Suprapubic skin (tissue), 4 donors: ENCODE measurements around the genes CABLES1, TTC39C and CABYR.

DNA sequence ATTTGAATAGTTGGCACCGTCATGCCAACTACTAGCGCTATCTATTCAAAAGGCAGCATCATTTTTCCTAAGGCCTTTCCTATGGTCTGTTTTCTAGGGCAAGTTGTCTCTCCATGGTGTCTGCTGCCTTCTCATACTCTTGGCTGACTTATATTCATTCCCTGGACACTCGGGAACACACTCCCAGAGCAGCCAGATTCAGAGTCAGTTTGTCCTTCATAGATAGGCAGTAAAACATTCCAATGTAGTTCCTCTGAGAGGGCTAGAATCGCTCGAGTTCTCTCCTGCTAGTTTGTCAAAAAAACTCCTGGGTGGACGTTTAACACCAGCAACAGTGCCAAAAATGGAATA lies 129.2 kb upstream of the CTAGE1 start:
- PRO-cap = no peak
- RAMPAGE, long total RNA, 4 experiments = no peak in any of the 4 experiments

- PRO-cap = no peak
- RAMPAGE, long total RNA, 4 experiments = no peak in any of the 4 experiments
These were observed 28.7 kb upstream of the CABLES1 start for GRCh38 chr18:23106528-23107114.

DNA sequence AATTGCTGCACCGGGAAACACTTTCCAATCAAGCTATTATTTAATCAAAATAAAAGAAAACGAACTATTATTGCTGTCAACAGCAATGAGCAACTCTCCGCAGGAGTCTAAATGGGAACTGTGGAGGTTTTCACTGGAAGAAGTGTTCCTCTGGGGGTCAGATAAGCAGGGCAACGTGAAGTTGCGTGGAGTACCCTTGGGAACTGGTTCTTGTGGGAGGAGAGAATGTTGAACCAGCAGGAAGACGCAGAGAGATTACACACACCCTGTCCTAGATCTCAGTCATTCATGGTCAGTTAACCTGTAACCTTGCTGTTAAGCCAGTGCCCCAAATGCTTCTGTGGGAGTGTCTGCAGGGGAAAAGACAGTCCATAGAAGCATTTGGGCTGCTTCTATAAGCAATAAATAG lies 20.4 kb upstream of the CABLES1 start:
- PRO-cap = no peak
- RAMPAGE, long total RNA, 4 experiments = no peak in any of the 4 experiments

DNA sequence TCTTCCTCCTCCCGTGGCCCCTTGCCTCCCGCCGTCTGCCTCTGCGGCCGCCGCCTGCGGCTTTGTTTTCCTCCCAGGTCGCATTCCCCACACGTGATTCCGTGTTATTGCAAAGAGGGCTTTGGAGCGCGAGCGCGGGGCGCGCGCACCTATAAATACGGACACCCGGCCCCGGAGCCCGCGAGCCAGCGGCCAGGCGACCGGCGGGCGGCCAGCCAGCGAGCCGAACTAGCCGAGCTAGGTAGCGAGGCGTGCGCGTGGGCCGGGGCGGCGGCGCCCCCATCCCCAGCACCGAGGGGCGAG lies at the start of gene CABLES1:
TSS of gene CABLES1 (plus strand) at position 181 of the 303 bp plus-strand sequence.
- PRO-cap = bidirectional peak, plus-strand start at position 183 of the sequence, minus-strand start at position 37 of the sequence
- RAMPAGE, long total RNA, 4 experiments = no peak in any of the 4 experiments

DNA sequence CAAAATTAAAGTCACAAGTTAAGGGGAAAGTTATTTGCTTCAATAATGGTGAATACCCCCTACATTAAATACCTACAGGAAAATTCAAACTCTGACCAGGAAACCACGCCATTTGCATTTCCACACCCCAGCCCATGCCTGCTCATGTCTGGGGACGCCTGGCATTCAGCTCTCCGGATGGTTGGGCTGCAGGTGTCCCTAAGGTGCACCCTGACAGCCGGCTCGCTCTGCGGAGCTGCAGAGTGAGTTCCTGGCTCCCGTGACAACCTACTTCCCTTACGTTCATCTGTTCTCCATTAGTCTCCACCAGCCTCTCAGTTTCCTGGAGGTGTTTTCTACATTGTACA lies 107.3 kb downstream of the TMEM241 start:
- PRO-cap = no peak
- RAMPAGE, long total RNA, 4 experiments = no peak in any of the 4 experiments

DNA sequence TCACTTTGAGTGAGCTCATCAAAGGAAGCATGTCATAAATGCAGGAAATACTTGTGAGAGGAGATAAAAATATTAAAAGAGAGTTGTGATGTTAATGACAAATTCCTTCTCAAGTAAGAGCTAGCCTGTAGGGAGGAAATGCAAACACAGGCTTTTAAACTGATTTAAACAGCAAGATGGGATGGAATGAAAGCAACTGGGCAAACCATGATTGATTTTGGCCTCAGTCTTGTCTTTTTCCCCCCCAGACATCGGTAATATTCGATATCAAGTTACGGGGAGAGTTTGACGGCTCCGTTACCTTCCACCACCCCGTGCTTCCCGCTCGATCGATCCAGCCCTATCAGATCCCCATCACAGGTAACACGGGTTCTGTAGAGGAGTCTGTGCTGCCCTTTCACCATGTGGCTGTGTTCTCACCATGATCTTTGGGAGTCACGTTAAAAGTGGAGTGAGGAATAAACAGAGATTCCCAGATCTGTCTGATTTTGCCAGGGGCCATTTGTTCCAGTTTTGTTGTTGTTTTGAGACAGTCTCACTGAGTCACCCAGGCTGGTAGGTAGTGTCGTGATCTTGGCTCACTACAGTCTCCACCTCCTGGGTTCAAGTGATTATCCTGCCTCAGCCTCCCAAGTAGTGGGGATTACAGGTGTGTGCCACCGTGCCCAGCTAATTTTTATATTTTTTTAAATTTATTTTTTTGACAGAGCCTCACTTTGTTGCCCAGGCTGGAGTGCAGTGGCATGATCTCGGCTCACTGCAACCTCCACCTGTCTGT lies 16.8 kb downstream of the RMC1 start:
- PRO-cap = no peak
- RAMPAGE, long total RNA, 4 experiments = no peak in any of the 4 experiments

DNA sequence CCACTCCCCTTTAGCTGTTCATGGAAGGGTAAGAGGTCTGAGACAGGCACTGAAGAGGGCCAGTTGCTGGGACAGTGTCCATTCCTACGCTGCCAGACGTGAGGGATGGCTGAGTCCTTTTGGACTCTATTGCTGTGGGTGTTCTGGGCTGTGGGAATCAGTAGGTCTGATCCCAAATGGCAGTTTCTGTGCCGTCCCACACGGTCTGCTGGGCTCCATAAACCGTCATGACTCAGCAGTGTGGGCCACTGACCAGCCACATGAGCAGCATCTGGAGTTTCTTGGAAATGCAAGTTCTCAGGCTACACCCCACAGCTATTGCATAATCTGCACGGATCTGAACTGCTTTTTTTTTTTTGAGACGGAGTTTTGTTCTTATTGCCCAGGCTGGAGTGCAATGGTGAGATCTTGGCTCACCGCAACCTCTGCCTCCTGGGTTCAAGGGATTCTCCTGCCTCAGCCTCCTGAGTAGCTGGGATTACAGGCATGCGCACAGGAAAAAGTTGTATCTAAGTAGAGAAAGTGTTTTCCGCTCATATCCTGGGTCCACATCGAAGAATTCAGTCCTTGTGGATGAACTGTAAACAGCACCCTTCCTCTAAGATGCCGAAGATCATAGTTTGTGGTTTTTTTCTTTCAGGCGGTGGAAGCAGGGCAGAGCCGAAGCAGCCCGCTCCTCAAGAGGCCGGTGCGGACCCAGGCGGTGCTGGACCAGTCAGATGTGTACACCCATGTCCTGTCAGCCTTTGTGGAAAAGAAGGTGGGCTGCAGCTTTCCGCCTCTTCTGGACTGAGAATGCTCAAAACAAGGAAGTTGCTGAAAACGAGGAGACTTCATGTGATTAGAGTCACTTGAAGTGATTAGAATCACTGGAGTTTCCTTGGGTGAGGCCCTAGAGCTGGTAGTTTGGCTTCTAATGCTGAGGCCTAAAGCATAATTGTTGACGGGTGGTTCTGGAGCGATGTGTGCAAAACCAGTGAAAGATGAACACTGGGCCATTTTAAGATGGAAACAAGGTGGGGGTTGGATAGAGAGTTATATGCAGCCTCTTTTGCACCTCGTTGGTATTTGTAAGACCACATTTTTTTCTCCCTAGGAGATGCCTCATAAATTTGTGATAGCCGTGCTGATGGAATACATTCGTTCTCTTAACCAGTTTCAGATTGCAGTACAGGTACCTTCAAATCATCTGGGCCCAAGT lies 25.6 kb downstream of the RMC1 start:
- PRO-cap = no peak
- RAMPAGE, long total RNA, 4 experiments = no peak in any of the 4 experiments

- PRO-cap = no peak
- RAMPAGE, long total RNA, 4 experiments = no peak in any of the 4 experiments
These were observed 30.1 kb downstream of the NPC1 start for GRCh38 chr18:23556072-23556733.

DNA sequence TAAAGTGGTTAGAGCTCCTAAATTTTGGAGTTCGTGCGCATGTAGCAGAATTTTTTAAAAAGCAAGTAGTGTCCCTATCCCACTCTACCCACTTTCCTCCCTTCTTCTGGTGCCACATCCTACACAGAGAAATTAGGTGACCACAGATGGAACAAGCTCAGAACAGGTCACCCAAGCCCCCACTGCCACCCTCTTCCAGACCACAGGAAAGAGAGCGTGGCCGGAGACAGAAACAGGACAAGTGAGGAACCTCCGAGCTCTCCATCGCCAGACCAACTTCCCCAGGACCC lies 455 bp downstream of the NPC1 start:
- PRO-cap = no peak
- RAMPAGE, long total RNA, 4 experiments = no peak in any of the 4 experiments

GRCh38 chr18:23690082-23691158 lies 1.2 kb downstream of the LAMA3 start:
- PRO-cap = no peak
- RAMPAGE, long total RNA, 4 experiments = no peak in any of the 4 experiments

DNA sequence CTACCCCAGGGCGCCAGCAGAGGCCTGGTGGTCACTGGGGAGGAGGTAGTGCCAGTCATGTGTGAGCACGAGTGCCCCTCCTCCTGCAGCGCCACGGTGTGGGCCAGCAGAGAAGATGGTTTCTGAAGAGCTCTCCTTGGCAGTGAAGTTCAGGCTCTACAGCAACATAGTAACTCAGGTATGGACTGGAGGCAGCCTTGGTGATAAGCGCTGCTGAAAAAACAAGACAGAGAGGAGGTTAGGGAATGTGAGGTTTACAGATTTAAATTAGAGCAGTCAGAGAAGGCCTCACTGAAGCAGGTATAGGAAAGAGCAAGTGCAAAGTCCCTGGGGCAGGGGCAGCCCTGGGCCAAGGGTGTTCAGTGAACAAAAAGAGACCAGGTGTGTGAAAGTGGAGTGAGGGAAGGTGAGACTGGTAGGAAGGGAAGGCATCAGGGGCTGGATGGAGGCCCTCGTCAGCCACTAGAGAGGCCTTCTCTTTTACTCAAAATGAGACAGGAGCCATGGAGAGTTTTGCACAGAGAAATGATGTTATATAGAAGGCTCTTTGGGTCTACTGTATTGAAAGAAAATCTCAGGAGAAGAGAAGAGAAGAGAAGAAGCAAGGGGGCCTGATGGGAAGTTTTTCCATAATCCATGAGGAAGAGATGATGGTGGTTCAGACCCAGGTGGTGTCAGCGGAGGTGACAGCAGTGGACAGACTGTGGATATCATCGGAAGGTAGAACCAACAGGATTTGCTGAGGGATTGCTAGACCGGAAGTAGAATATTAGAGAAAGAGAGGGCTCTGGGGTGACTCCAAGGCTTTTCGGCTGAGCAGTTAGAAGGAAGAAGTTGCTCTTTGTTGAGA lies 89.7 kb downstream of the LAMA3 start:
- PRO-cap = no peak
- RAMPAGE, long total RNA, 4 experiments = no peak in any of the 4 experiments

- PRO-cap = unidirectional peak, plus-strand start at chr18:23919894
- RAMPAGE, long total RNA, 4 experiments = no peak in any of the 4 experiments
These were observed 94.7 kb upstream of the TTC39C start for GRCh38 chr18:23919631-23920446.

GRCh38 chr18:23936347-23936705 lies 78.2 kb upstream of the TTC39C start:
- PRO-cap = no peak
- RAMPAGE, long total RNA, 4 experiments = no peak in any of the 4 experiments

DNA sequence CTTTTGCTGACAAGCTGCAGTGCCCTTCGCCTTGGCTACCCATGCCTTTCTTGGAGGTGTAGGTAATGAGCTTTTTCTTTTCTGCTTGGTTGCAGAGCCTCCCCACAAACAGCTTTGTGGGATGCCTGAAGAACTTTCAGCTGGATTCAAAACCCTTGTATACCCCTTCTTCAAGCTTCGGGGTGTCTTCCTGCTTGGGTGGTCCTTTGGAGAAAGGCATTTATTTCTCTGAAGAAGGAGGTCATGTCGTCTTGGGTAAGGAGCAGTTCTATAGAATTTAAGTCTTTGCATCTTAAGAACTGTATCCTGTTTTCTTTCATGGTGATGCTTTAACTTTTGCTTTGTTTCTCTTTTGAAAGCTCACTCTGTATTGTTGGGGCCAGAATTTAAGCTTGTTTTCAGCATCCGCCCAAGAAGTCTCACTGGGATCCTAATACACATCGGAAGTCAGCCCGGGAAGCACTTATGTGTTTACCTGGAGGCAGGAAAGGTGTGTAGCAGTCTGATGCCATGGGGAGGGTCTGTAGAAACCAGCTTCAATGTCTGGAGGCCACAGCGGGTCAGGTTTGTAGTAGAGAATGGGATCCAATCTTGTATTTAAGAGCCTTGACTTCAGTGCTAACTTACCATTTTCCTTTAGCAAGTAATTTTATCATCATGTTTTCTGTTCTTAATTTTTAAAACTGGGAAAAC lies 64.7 kb upstream of the TTC39C start:
- PRO-cap = no peak
- RAMPAGE, long total RNA, 4 experiments = no peak in any of the 4 experiments

DNA sequence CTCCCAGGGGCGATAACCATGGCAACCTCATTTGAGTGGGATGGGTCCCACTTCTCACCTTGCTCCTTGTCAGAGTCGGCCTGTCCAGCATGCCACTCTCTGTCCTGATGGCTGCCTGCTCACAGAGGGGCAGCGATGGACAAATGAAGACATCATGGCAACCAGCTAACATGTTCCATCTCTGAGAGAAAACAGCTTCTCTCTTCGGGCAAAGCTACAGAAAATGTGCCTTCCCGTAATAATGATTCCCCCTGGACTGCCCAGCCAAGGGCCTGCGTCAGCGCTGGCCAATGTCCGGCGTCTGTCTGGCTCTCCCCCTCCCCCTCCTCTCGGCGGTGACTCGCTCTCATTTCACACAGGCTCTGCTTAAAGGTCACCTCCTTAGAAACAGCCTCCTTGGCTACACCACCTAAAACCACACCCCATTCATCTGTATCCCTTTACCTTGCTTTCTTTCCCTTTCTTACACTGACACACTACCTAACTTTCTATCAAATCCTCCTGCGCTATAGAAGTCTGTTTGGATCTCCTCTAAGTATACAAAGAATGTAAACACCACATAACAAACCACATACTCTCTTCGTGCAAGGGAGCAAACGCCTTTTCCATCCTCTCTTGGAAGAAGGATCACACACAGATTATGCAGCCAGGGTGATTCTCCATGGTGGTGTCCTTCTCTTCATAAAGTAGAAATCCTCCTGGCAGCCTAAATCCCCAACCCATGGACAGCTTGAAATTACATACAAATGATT lies 32.1 kb upstream of the TTC39C start:
- PRO-cap = no peak
- RAMPAGE, long total RNA, 4 experiments = no peak in any of the 4 experiments

- PRO-cap = bidirectional peak, plus-strand start at chr18:24014443, minus-strand start at chr18:24014313; bidirectional peak, plus-strand start at chr18:24014608, minus-strand start at chr18:24014702; bidirectional peak, plus-strand start at chr18:24014894, minus-strand start at chr18:24014863
- RAMPAGE, long total RNA, 4 experiments = no peak in any of the 4 experiments
These were observed at the start of gene TTC39C for GRCh38 chr18:24013803-24014986. TSS of gene TTC39C (plus strand) at chr18:24014754.

DNA sequence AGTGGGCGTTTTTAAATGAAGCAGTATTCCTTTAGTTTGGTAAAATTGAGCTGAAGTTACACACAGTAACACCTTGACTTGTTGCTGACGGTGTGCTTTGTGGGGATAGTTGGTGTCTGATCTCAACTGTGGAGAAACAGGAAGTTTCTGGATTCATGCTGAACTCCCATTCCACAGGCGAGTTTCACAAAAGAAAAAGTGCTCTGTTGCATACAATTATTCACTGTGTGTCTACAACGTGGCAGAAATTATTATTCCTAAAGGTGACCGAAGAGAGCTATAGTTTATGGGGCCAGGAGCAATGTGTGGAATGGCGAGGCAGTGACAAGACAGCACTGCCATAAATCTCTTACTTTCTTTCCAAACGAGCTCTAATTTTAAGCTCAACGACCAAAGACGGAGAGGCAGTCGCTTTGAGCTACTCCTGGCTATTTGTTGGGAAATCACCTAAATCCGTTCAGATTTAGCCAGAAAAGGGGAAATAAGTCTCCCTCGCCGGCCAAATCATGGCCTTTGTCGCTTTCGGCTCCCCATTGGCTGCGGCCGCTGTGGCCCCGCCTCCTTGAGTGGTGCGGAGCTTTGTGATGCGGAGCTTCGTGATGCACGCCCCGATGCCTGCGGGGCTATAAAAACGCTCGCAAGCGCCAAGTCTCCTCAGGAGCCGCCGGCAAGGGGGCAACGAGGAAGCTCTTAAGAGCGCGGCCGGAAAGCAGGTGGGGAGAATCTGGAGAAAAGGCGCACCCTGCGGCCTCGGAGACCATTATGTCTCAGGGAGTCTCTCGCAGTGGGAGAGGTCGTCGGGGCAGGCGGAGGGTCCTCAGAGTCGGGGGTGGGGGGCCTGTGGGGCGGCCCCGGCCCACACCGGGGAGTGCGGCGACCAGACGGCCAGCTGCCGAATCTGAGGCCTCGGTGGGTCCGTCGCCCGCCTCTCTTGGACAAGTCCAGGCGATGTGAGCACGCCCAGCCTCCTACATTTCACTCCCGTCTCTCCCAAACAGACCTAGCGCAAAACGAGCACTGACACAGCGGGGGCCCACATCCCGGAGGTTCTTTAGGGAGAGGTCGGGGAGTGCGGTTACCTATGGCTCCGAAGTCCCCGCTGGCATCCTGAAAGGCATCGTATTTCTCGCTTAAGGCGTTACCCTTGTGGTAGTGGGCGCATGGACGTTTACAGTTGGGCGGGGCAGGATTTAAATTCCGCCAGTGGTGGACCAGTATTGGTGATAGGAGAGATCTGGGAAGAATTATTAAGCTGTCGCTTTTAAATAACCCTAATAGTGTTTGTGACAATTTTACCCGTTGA lies at the start of gene CABYR:
TSS of gene CABYR (plus strand) at position 657 of the 1,303 bp plus-strand sequence.
- PRO-cap = unidirectional peak, plus-strand start at position 657 of the sequence
- RAMPAGE, long total RNA, 4 experiments = start-site peak on the plus strand in 2 of 4 experiments, centred at positions 610 to 669 of the sequence, 11 to 23 reads per replicate

DNA sequence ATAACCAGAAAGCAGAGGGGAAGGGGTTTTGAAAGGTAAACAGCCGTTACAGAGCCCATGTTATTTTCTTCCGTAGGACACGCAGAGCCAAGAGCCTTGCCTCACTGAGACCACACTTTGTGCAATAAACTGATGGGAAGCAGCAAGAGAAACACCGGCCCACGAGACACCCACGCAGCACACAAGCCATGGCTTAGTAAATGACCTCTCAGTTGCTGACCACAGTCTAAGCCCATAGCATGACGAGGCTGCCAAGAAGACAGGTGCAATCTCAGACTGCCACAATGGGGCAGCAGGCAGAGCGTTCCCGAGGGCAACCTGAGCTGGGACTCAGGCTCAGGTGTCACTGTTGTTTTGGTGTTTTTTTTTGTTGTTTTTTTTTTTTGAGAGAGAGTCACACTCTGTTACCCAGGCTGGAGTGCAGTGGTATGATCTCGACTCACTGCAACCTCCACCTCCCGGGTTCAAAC lies 59.7 kb downstream of the CABYR start:
- PRO-cap = no peak
- RAMPAGE, long total RNA, 4 experiments = no peak in any of the 4 experiments

- PRO-cap = no peak
- RAMPAGE, long total RNA, 4 experiments = no peak in any of the 4 experiments
These were observed 126.9 kb downstream of the OSBPL1A start for GRCh38 chr18:24270733-24271107.

DNA sequence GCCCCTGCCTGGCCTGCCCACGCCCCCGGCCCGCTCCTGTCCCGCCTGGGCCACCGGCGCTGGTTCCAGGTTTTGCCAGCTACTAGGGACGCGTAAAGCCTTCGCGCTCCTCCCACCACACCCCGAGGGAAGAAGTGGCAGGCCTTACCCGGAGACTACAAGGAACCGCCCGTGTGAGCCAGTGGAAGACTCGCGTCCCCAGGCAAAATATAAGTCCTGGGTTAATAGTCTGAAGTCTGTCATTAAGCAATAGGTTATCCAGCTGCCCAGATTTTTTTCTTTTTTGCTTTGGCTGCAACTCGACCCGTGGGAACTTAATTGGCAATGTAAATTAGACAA lies 297 bp upstream of the OSBPL1A start:
- PRO-cap = bidirectional peak, plus-strand start at position 151 of the sequence, minus-strand start outside the sequence
- RAMPAGE, long total RNA, 4 experiments = no peak in any of the 4 experiments